ENCODE measurements around the genes TINF2 and LTB4R2.

GRCh38 chr14:24242490-24242860 lies at the start of gene TINF2:
TINF2 (minus strand) TSS chr14:24242623.
- RRBS = 0% methylated on average over 3 of the region's 27 CpGs

- RRBS = no CpG with 5 or more reads among the region's 6 CpGs
Observed at GRCh38 chr14:24308477-24309046, 785 bp upstream of the CIDEB start.

DNA sequence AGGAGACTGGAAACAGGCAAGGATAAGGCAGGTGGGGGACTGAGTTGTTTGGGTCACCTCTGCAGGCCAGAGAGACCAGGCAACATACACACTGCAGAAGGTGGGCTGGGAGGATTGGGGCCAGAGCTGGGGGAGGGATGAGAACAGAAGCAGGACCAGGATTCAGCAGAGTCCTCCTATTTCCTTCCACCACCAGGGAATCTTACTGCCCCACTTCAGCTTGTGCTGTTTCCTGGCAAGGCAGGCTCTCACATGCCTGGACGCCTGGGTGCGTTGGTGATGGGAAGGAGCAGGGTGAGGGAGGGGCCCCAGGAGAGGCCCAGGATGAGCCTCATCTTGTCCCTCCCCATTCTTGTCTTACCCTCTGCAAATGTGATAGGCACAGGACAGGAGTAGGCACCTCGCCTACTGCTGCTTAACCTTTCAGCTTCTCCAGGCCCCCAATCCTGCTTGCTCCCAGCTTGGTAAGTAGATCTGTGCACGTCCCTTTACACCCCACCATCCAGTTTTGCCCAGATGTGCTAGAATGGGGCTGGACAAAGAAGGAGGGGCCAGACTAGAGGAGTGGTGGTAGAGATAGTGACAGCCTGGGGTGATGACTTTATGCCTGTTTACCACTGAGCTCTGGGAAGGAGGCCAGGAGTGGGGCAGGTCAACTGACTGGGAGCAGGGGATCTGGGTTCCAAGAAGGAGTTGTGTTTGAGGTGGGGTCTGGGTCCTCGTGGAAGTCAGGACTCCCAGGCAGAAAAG lies at the start of gene LTB4R2:
TSS of gene LTB4R2 (plus strand) at position 349 of the 750 bp plus-strand sequence.
- RRBS = no CpG with 5 or more reads among the region's 5 CpGs

DNA sequence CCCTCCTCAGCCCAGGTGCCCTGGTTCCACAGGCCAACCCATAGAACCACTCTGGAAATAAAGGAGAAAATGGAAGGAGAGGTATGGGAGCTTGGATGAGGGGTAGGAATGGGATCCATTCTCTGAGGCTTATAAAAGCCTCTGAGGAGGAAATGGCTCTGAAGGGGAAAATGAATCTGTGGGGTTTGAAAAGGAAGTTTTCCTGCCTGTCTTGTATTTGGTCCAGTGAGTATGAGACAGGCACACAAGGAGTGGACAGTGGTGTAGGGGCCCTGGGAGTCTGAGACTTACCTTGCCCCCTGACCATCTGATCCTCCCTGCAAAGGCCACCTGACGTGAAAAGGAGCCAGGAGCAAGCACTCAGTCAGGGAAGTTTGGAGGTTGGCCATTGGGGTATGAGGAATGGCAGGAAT lies 866 bp downstream of the LTB4R start:
- RRBS = no CpG with 5 or more reads among the region's 1 CpG

DNA sequence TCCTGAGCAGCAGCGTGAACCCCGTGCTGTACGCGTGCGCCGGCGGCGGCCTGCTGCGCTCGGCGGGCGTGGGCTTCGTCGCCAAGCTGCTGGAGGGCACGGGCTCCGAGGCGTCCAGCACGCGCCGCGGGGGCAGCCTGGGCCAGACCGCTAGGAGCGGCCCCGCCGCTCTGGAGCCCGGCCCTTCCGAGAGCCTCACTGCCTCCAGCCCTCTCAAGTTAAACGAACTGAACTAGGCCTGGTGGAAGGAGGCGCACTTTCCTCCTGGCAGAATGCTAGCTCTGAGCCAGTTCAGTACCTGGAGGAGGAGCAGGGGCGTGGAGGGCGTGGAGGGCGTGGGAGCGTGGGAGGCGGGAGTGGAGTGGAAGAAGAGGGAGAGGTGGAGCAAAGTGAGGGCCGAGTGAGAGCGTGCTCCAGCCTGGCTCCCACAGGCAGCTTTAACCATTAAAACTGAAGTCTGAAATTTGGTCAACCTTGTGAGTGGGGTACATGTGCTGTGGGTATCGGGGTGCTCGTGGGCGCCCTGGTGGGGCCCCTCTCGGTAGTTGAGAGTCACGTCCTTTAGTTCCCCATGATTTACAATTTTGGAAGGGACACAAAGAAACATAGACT lies 5.3 kb downstream of the LTB4R start:
- RRBS = 9% methylated on average over 6 of the region's 41 CpGs

DNA sequence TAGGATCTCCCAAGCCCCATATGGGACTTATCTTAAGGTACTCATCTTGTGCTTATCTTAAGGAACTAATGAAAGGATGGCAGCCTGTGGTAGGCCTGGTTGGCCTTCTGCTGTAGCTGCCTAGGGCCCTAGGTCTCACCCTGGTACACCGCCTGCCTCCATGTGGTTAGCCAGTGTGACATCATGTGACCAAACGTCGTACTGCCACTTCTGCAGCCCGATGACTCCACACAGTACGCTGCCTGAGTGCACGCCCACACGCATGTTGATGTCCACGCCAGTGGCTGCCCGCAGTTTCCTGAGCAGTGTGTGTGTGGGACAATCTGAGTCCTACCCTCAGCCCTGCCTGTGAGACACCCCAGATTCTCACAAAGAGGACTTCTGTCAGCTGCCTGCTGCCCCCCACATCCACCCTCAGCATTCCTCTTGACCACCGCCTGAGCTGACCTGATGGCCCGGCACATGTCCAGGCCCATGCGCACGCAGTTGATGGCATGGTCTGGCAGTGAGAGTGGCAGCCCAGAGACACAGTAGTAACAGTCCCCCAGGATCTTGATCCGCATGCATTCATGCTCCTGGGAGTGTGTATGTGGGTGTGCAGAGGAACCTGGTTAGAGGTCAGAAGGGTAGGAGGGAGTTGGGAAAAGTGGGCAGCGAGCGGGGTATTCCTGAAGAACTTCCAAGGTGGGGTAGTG lies 5.0 kb downstream of the ADCY4 start:
- RRBS = no CpG with 5 or more reads among the region's 16 CpGs

DNA sequence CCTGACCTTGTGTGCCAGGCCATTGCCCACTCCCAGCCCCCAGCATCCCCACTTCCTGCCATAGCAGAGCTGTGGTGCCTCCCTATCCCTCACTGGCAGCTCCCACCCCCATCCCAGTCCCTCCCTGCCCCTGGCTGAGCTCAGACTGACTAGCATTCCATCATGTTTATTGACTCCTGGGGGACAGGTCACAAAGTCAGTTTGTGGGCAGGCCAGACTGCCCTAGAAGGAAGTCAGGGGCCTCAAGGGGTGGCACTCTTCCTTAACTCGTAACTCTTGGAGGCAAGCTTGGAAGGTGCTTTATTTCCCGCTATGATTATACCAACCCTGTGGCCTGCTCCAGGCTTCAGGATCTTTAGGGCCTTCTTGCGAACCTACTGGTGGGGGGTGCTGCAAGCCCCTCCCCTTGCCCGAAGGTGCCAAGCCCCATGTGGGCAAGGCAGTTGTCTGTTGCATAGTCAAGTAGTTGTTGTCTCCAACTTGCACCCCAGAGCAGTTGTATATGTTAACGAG lies 1.1 kb upstream of the ADCY4 start:
- RRBS = no CpG with 5 or more reads among the region's 5 CpGs

DNA sequence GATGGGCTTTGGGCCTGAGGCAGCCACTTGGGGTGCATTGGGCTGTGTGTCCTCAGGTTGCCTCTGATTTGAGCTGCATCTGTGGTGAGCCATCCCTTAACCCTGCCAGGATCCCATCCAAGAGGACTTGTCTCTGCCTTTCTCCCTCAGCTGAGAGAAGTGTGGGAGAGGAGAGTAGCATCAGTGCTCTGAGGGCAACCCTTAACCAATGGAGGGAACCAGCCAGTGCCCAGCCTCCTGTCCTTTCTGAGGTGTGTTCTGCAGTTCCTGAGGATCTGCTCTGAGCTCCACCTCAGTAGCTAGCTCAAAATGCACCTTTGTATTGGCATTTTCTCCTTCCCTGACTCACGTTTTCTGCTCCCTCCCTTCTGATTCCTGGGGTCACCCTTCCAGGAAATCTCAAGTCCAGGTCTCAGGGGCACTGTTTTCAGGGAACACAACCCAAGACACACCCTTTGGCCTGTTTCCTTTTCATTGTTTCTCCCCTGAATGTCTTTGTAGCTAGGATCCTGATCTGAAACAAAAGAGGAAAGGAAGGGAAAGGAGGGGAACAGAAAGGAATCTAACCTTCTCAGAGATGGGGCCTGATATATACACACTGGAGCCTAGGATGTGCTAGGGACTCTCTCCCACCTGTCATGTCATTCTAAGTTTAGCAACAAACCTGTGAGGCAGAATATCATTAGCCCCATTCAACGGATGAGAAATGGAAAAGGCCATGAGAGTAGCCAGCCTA lies 7.3 kb upstream of the RIPK3 start:
- RRBS = no CpG with 5 or more reads among the region's 2 CpGs

- RRBS = no CpG with 5 or more reads among the region's 8 CpGs
Observed at GRCh38 chr14:24389166-24389662, 9.6 kb upstream of the NYNRIN start.

DNA sequence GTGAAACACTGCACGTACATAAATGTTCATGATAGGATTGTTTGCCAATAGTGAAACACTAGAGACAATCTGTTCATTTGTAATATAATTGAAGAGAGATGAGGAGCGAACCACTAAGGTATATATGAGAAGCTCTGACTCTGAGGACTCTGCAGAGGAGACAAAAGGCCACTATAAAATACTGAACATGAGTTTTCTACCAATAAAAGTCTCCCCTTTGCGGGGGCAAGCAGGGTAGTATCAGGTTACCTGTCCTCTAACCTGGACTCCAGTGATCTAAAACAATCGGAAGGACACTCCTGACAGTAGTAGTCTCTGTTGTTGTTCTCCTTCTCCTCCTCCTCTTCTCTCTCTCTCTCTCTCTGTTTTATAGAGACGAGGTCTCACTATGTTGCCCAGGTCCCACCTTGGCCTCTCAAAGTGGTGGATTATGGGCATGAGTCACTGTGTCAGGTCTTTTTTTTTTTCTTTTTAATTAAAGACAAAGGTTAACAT lies 6.1 kb upstream of the NYNRIN start:
- RRBS = no CpG with 5 or more reads among the region's 5 CpGs

DNA sequence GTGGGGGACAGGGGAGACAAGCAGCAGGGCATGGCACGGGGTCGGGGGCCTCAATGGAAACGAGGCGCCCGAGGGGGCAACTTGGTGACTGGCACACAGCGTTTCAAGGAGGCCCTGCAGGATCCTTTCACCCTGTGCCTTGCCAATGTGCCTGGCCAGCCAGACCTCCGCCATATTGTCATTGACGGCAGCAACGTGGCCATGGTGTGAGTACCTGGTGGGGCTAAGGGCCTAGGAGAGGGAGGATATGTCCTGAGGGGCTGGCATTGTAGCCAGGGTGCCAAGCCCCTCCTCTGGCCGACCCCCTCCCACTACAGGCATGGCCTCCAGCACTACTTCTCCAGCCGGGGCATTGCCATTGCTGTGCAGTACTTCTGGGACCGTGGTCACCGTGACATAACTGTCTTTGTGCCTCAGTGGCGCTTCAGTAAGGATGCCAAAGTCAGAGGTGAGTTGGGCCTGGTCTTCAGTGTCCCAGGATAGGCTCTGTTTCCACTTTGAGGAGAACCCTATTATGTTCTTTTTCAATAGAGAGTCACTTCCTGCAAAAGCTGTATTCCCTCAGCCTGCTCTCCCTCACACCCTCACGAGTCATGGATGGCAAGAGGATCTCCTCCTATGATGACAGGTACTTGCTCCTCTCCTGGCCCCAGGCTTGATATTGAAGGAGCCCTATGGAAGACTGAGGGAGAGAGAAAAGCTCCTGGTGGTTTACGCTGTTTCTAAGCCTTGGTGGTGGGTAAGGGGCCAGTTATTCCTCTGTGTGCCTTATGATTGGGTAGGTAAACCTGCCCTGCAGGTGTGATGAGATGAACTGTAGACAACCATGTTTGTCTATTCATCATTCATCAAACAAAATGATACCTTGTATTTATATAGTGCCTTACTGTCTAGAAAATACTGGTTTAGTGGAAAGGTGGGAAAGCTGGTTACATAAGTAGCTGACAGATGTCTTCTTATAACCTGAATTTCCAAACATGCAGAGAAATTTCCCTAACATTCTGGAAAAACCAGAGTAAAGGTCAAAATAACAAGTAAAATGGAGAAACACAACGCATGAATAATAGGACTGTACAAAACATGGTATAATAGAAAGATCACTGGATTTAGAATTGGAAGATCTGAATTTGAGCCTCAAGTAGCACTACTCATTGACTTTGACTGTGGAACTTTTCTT lies 3.0 kb downstream of the KHNYN start:
- RRBS = no CpG with 5 or more reads among the region's 17 CpGs

DNA sequence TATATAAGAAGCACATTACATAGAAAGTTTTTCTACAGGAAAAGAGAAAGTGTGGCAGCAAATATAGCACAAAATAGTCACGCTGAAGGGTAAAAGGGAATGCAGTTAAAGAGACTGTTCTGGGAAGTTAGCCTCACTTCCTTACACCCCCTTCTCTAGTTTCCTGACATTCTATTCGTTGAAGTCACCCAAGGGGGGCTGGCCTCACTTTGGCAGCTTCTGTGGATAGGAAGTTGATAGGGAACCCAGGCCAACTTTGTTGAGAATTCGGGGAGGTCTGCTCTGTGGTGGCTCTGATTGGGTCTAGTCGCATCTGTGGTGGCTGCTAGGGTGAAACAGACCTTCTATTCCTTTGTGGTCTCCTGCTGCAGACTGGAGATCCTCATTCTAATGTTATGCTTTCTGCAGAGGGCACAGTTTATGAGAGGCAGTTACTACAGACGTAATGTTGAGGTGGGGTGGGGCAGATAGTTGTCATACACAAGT lies 28.7 kb upstream of the GZMB start:
- RRBS = no CpG with 5 or more reads among the region's 5 CpGs

DNA sequence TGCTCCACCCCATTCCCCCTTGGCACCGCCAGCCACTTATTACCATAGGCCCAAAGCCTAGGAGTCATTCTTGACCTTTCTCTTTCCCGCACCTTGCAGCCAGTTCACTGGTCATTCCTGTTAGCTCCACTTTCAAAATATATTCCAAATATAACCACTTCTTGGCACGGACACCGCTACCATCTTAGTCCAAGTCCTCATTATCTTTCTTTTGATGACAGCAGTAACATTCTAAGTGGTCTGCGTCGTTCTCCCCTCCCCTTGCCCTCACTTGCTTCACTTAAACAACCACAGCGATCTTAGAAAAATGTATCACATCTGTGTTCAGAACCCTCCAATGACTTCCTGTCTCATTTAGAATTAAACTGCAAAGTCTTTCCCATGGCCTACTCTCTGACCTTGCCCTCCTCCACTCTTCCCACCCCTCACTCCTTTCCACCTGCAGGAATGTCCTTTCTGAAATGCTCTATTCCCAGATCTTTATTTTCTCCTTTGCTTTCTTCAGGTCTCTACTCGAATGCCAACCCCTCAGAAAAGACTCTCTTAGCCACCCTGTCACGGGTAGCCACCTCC lies 45.7 kb upstream of the GZMB start:
- RRBS = no CpG with 5 or more reads among the region's 9 CpGs

- RRBS = no CpG with 5 or more reads among the region's 4 CpGs
Observed at GRCh38 chr14:25095951-25096507, 46.1 kb upstream of the STXBP6 start.

DNA sequence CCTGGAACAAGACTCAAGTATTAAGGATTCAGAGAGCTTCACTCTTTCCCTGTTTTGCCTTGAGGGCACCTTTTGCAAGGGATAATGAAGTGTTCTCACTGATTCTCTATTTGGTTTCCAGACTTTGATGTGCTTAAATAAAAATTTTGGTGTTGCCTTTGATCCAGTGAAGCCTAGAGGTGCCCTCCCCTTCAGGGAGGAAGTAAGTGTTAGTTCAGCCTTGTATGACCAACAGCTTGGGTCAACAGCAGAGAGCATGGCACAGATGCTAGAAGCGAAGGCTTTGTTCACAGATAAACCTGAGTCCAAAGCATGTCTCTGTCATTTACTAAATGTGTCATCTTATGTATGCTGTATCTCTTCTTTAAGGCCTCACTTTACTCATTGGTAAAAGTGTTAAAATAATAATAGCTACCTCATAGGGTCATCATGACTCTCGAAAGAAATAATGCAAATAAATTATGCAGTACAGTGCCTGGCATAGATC lies 52.9 kb upstream of the STXBP6 start:
- RRBS = no CpG with 5 or more reads among the region's 2 CpGs

GRCh38 chr14:26415563-26416047 lies 182.2 kb downstream of the NOVA1 start:
- RRBS = no CpG with 5 or more reads among the region's 7 CpGs

DNA sequence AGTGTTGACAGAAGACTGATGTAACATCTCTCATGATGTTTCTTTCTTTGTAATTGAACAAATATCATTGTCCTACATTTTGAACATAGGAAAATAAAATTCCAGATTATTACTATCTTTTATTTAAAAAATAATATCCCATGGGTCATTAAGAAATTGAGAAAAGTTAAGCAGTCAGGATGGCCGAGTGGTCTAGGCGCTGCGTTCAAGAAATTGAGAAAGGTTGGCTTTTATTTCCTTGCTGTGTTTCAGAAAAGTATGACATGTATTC lies 728.4 kb upstream of the FOXG1 start:
- RRBS = no CpG with 5 or more reads among the region's 3 CpGs

GRCh38 chr14:28242775-28243326 lies 523.7 kb upstream of the FOXG1 start:
- RRBS = no CpG with 5 or more reads among the region's 3 CpGs

DNA sequence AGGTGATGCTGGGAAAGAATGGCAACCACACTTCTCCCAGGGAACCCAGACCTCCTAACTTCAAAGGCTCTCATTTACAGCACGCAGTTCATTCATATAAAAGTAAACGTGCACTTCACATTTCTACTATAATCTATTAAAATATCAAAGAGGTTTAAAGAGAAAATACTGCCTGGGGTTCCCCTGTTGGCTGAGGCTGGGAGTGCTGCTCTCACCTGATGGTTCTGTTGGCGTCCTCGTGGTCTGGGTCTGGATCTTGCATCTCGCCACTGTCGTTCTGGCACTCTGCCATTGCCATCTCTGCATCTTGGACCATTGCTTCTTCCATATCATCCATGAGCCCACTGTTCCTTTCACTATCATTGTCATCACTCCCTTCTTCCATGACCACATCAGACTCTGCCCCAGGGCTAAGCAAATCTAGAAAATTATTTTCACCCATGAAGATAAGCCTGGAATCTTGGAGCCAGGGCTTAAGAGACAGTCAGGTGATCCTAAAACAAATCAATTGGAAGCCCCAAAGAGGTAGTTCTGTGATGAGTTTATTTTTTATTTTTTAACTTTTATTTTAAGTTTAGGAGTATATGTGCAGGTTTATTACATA lies 291.5 kb downstream of the PRKD1 start:
- RRBS = no CpG with 5 or more reads among the region's 6 CpGs